Fallopian tube (tissue), 1 donor: ENCODE measurements around the gene CHRNA1.

DNA sequence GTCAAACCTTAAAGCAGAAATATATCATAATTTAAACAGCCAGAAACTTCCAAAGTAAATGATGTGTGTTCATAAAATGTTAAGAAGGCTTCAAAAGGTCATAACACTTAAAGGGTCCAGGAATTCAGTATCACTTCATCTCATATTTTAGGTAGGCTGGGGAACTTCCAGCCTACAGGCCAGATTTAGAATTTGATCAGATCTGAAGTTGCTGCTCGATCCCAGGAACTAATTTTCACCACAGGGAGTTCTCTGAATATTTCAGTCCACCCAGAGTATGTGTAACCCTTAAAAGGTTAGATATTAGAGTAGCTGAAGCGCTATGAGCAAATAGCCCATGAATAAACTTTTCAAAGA is 1.7 kb downstream of the WIPF1 start:
- PRO-cap, result no peak

DNA sequence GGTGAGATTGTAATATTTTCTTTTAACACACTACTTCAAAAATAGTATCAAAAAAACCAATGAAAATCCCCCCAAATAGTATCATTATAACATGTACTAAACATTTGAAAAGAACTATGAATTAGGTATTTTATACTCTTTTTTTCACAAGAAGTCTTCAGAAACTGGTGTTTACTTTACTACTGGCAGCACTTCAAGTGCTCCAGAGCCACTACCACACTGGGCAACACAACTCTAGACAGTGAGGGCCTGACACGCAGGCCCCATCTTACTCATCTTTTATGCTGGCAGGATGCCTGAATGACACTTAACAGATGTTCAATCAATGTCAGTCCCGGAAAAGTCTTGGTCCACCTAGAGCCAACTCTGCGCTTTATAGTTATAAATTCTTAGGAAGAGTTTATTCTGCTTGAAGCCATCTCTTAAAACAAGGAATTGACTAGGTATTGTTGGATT is 8.7 kb upstream of the WIPF1 start:
- PRO-cap, result no peak

GRCh38 chr2:174610572-174611160 is 13.1 kb upstream of the WIPF1 start:
- PRO-cap, result no peak

DNA sequence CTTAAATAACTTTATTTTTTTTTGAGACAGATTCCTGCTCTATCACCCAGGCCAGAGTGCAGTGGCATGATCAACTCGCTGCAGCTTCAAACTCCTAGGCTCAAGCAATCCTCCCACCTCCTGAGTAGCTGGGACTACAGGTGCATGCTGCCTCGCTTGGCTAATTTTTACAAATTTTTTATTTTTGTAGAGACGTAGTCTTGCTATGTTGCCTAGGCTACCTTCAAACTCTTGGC is 14.2 kb upstream of the WIPF1 start:
- PRO-cap, result no peak

DNA sequence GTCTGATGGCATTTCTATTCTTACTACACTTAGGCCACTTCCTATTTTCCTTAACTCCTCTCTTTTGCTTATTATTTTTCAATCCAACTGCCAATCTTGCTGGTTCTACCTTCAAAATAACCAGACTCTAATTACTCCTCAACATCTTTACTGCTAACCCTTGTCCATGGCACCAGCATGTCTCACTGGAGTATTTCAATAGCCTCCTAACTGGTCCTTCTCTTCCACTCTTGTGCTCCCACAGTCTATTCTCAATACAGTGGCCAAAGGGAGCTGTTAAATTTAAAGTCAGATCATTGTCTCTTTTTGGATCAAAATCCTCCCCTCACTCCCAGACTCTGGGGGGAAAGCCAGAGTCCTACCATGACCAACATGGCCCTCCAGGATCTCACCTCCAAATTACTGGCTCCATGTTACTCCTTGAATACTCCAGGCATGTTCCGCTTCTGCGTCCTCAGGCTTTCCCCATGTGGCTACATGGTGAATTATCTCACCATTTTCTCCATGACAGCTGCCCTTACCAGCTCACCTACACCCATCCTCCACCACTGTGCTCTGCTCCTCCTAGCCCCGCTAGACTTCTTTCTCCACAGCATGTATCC is 29.1 kb upstream of the WIPF1 start:
- PRO-cap, result no peak

GRCh38 chr2:174654291-174655307 is 57.0 kb upstream of the WIPF1 start:
- PRO-cap, result no peak

GRCh38 chr2:174750858-174751583 is 13.3 kb downstream of the CHRNA1 start:
- PRO-cap, result no peak

GRCh38 chr2:174753111-174753770 is 11.0 kb downstream of the CHRNA1 start:
- PRO-cap, result no peak

DNA sequence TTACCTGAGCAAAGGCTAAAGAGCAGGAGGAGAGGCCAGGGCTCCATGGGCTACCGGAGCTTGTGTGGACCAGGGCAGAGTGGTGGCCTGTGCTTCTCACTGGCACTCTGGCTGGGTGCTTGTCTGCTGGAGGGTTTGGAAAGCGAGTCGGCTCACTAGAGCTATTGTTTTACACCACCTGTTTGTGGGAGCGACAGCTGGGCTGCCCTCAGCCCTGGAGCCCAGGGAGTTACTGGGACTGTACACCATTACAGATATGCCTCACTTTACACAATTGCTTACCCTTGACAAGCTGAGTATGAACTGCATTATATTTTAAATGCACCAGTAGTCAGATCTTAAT is at the start of gene CHRNA1:
Gene CHRNA1 (minus strand): TSS at position 125 of the 343 bp plus-strand sequence.
- PRO-cap, result no peak

DNA sequence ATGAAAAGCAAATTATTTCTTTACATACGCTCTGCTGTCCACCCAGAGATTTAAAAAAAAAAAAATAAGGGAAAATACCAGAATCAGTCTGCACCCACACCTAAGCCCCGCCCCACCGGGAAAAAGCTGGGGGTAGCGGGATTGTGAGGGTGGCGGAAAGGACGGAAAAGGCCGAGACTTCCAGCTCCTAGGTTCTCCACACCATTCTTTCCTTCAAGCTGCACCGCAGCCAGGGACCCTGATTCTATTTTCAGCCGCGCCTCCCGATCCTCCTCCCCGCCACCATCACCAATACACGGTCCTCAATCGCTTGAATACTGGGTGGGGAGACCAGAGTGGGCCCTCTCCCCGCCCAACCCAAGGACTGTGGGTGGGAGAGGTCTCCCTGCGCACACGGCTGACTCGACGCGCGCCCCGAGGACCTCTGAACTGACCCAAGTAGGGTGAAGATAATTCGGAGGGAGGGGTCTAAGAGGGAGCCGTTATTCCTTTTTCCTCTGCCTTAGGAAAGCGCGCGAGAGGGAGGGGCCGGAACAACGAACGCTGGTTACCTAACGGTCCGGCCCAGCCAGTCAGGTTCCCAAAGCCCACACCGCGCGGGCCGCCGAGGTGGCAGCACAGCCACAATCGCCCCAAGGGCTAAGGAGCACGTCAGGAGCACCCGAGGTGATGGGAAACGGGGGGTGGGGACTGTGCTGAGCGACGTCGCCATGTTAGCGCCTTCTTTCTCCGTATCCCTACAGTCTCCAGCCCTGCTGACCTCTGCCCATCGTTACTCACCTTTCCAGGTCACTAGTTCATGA is 532 bp downstream of the ATF2 start:
- PRO-cap, result unidirectional peak, plus-strand start at position 141 of the sequence; bidirectional peak, plus-strand start at position 369 of the sequence, minus-strand start at position 210 of the sequence; bidirectional peak, plus-strand start at position 583 of the sequence, minus-strand start at position 545 of the sequence

GRCh38 chr2:175929772-175930252 is 72.3 kb downstream of the LNPK start:
- PRO-cap, result no peak

GRCh38 chr2:175953149-175953772 is 48.8 kb downstream of the LNPK start:
- PRO-cap, result no peak

- PRO-cap, result no peak
These were observed 4.1 kb upstream of the HOXD13 start for GRCh38 chr2:176088268-176088952.

GRCh38 chr2:176109110-176110048 is 2.3 kb downstream of the HOXD11 start:
- PRO-cap, result no peak

DNA sequence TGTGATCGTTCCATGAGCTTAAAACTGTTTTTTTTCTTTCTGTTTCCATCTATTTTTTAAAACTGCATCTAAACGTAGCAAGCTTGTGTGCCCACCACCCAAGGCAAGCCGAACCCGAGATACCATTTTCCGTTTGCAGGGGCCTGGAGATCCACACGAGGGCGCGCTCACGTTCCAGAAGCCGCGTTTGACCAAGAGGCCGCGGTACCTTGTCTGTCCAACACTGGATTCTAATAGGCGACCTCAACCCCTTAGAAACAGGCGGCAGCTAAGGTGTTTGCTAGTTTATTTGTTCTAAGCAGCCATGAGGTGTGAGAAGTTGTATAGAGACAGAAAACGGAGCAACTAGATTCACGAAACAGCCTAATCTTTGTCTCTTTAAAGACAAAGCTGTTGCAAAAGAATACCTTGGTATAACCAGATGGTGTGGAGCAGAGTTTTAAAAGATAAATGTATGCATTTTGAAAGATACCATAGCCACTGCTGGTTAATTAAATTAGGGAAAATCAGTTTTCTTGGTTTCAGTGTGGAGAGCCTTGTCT is 4.2 kb downstream of the HOXD11 start:
- PRO-cap, result no peak

DNA sequence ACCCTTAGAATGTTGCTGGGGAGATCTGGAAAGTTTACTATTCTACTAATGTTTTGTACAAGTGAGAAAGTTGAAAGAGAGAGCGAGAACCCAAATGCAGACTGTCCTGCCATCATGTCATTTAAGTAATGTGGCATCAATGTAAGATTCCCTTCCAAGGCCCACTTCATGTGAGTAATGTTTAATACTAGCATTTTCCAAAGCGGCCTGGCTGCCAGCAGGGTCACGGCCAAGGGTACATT is 1.9 kb downstream of the HOXD10 start:
- PRO-cap, result no peak

DNA sequence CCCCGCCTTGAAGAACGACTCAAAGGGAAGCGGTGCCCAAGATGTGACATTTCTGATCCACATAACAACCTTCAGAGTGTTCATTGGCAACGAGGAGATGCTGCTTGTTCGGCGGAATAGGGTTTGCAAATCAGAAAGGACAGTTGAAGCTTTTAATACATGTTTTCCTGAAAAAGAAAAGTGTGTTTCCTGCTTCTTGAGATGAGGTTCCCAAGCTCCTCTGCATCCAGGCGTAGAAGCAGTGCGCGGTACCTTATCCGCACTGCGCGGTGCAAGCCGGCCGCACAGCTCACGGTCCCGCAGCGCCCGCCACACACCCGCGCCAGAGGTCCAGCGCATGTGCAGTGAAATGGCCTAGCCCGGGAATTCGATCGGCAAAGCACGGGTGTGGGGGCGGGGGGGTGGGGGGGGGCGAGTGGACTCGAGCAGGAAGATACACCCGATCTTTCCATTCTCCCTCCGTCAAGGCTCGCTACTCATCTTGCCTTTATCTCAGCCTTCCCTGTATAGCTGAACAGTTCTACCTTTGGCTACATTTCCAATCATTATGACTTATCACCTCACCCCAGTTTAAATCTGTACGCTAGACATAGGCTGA is 10.1 kb downstream of the HOXD8 start:
- PRO-cap, result bidirectional peak, plus-strand start at position 451 of the sequence, minus-strand start at position 341 of the sequence

- PRO-cap, result bidirectional peak, plus-strand start at chr2:176157634, minus-strand start at chr2:176157463; bidirectional peak, plus-strand start at chr2:176158035, minus-strand start at chr2:176157814; bidirectional peak, plus-strand start at chr2:176158256, minus-strand start at chr2:176158224
These were observed 611 bp downstream of the HOXD3 start for GRCh38 chr2:176157417-176158418.

DNA sequence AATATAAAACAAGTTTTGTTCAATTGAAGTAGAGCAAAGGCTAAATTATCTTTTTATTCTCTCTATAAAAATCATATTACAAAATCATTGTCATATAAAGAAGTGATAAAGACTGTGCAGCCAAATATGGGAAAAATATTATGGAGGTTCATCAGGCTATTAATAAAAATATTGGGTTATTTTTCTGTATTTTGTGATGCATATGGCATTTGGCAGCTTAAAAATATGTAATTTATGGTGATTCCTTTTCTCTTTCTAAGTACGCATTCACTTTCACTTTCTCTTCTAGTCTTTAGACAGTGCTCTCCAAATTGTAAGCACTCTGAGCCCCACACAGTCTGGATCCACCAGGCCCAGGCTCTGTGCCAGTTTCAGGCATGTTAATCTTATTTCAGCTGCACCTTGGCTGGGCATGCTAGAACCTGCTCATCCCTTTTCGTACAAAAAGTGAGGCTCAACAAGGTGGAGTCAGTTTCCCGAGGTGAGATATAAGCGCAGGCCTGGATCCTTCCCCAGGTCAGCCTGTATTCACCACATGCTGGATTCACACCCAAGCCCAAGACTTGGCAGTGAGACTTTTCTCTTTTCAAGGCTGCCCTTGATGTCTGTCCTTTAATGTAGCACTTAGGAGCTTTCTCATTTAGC is 203.9 kb downstream of the MTX2 start:
- PRO-cap, result no peak

GRCh38 chr2:176489962-176491065 is 221.1 kb downstream of the MTX2 start:
- PRO-cap, result no peak